Metastatic Breast Carcinoma in the Ovary (tissue), 3 donors: ENCODE measurements around the genes BET1, COL1A2 and PON1.

GRCh38 chr7:93944688-93945107 lies 23.2 kb downstream of the GNG11 start:
- PRO-cap, 3 experiments, result peak in 1 of 3 experiments; most common minus-strand start chr7:93944818 (in 1)

DNA sequence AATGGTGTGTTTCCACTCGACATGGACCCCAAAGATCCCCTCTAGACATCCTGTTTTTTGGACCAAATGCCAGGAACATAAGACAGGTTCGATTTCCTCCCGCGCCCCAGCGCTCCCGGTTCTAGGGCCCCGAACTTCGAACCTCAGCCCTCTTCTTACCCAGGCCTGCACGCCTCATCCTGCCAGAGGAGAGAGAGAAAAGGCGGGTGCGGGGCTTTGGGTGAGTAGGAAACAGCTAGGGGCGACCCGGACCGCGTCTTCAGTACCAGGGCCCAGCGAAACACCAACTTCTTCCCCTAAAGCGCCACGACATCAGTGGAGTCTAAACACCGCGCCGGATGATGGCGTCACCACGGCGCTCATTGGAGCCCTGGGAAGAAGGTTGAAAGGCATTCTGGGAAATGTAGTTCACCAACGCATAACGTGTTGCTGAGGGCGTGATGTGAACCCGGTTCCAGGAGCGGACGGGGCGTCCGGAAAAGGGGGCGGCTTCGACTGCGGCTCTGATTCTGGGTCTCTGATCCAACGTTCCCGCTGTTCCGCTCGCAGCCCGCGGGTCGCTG lies at the start of gene BET1:
Gene BET1, minus strand, starts transcription at position 317 of the 563 bp plus-strand sequence.
- PRO-cap, 3 experiments, result peak in 3 of 3 experiments; most common plus-strand start position 457 of the sequence (in 2); most common minus-strand start position 264 of the sequence (in 1)

DNA sequence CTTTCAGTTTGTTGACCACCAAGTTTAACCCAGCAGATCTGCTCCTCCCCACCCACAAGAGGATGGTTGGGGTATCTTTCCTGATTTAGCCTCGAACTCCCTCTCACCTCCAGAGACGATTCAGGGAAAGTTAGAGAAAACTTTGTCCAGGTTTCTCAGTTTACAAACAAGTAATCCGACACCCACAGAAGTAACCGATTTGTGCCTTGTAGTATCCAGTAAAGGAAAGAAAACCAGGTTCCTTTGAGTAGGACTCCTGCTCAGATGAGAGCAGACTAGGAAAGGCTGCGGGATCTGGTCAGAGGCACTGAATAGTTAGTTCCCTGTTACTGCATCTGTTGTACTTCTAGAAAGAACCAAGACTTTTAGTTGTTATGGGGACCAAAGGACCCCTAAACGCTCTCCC lies 450 bp upstream of the BET1 start:
- PRO-cap, 3 experiments, result no peak in any of the 3 experiments

DNA sequence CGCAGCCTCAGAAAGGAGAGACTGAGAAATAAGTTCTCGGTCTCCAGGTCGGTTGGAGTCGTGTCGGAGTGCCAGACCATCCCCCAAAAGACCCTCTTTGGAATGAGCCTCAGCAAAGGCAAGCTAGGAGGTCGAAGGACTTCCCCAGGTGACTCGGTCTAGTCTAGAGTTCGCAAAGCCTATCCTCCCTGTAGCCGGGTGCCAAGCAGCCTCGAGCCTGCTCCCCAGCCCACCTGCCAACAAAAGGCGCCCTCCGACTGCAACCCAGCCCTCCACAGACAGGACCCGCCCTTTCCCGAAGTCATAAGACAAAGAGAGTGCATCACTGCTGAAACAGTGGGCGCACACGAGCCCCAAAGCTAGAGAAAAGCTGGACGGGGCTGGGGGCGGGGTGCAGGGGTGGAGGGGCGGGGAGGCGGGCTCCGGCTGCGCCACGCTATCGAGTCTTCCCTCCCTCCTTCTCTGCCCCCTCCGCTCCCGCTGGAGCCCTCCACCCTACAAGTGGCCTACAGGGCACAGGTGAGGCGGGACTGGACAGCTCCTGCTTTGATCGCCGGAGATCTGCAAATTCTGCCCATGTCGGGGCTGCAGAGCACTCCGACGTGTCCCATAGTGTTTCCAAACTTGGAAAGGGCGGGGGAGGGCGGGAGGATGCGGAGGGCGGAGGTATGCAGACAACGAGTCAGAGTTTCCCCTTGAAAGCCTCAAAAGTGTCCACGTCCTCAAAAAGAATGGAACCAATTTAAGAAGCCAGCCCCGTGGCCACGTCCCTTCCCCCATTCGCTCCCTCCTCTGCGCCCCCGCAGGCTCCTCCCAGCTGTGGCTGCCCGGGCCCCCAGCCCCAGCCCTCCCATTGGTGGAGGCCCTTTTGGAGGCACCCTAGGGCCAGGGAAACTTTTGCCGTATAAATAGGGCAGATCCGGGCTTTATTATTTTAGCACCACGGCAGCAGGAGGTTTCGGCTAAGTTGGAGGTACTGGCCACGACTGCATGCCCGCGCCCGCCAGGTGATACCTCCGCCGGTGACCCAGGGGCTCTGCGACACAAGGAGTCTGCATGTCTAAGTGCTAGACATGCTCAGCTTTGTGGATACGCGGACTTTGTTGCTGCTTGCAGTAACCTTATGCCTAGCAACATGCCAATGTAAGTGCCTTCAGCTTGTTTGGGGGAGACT lies at the start of gene COL1A2:
Gene COL1A2, plus strand, starts transcription at position 937 of the 1,174 bp plus-strand sequence.
- PRO-cap, 3 experiments, result peak in 3 of 3 experiments; most common plus-strand start position 937 of the sequence (in 3); most common minus-strand start position 626 of the sequence (in 3)

DNA sequence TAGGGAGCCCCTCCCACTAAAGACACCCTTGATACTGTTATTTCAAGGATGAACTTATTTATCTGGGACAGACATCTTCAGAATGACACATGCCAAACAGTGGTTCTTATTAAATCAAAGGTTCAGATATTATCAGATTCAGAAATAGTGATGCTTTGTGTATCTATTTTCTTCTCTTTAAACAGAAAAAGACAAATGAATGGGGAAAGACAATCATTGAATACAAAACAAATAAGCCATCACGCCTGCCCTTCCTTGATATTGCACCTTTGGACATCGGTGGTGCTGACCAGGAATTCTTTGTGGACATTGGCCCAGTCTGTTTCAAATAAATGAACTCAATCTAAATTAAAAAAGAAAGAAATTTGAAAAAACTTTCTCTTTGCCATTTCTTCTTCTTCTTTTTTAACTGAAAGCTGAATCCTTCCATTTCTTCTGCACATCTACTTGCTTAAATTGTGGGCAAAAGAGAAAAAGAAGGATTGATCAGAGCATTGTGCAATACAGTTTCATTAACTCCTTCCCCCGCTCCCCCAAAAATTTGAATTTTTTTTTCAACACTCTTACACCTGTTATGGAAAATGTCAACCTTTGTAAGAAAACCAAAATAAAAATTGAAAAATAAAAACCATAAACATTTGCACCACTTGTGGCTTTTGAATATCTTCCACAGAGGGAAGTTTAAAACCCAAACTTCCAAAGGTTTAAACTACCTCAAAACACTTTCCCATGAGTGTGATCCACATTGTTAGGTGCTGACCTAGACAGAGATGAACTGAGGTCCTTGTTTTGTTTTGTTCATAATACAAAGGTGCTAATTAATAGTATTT lies 35.6 kb downstream of the COL1A2 start:
- PRO-cap, 3 experiments, result no peak in any of the 3 experiments

- PRO-cap, 3 experiments, result peak in 3 of 3 experiments; most common plus-strand start chr7:94510363 (in 2); most common minus-strand start chr7:94510211 (in 3)
Observed at GRCh38 chr7:94509950-94510410, 371 bp downstream of the CASD1 start.

- PRO-cap, 3 experiments, result no peak in any of the 3 experiments
Observed at GRCh38 chr7:95324260-95324963, at the start of gene PON1. Gene PON1 (minus strand): TSS chr7:95324532.

GRCh38 chr7:95440266-95440812 lies 5.5 kb upstream of the PON2 start:
- PRO-cap, 3 experiments, result no peak in any of the 3 experiments

DNA sequence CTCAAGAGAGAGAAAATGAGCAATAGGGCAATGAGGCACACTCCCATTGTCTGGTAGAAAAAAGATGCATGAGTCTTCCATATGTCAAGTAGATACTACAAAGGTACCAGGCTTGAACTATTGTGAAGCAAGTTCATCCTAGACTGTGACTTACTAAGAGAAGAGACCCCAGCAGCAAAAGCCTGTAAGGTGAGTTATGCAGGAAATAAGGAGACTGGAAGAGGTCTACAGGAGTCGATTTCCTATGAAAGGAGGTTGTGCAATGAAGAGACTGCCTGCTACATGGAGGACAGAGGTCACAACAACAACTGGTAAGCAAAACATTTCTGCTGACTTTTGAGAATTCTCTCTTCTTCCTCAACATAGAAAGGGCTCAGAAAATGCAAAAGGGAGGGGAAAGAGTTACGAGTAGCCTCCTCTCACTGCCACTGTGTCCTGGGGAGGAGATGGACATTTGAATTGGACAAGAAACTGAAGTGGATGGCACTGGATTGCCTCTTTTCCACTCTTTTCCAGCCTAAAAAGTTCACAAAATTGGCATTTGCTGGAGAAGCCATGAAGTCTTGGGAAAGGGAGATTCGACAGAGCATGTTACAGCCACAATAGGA lies 42.4 kb downstream of the PDK4 start:
- PRO-cap, 3 experiments, result no peak in any of the 3 experiments

DNA sequence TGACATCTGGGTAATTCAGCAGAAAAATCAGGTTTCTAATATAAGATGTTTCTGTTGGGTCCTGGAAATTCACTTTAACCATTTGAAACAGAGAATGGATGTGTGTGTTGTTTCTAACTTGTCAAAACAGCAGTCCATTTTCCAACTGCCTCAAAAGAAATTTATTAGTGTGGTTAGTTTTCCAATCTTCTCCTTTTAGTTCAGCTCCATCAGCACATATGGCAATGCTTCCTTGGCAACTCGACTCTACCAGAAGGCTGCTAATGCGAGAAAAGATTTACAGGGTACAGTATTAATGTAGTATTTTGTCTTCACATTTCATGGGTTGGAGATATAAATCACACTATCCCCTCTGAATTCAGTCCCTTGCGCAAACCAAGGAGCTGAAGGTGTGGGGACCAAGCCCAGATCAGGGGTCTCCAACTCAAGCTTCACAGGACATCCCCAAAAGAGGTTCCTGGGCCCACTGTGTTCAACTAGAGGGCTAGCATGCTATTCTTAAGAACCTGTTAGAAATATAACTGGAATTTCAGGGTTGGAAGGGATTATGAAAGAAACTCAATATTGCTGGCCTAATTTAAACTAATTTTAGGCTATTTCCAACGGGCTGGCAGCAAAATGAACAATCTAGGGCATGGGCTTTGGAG lies 145.5 kb downstream of the SLC25A13 start:
- PRO-cap, 3 experiments, result no peak in any of the 3 experiments

DNA sequence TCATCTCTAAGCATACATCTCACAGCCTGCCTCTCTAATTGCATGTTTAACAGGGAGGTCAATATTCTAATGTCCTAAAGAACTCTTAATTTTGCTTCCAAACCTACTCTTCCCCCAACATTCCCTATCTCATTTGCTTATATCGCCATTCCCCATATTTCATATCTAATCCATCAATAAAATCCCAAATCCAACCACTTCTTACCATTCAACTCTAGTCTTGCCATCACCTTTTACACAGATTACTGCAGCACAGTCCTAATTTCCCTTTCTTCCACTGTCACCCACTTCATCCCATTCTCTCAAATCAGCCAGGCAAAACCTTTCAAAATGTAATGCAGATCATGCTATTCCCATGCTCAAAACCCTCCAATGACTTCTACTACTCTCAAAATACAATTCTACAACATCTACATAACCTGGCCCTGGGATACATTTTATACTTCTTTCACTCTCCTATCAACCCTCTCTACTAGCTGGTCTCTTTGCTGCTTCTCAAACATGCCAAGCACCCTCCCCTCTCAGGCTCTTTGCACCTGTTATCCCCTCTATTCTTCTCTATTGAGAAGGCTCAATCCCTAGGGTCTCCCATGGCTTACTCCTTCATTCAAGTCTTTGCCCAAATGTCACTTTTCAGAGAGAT lies 61.2 kb downstream of the SLC25A13 start:
- PRO-cap, 3 experiments, result no peak in any of the 3 experiments

GRCh38 chr7:96548530-96549142 lies 161.0 kb downstream of the SEM1 start:
- PRO-cap, 3 experiments, result no peak in any of the 3 experiments

- PRO-cap, 3 experiments, result no peak in any of the 3 experiments
Observed at GRCh38 chr7:97011541-97012117, 6.3 kb downstream of the DLX6 start.

GRCh38 chr7:97022453-97023026 lies 2.1 kb downstream of the DLX5 start:
- PRO-cap, 3 experiments, result no peak in any of the 3 experiments

DNA sequence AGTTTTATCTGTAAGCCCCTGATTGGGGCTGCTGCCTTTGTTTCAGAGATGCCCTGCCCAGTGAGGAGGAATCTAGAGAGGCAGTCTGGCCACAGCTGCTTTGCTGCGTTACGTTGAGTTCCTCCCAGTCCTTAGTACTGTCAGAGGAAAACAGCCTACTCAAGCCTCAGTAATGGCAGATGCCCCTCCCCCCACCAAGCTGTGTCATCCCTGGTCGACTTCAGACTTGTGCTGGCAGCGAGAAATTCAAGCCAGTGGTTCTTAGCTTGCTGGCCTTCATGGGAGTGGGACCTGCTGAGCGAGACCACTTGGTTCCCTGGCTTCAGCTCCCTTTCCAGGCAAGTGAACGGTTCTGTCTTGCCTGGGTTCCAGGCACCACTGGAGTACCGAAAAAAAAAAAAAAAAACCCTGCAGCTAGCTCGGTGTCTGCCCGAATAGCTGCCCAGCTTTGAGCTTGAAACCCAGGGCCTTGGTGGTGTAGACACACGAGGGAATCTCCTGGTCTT lies 9.0 kb downstream of the SDHAF3 start:
- PRO-cap, 3 experiments, result no peak in any of the 3 experiments

DNA sequence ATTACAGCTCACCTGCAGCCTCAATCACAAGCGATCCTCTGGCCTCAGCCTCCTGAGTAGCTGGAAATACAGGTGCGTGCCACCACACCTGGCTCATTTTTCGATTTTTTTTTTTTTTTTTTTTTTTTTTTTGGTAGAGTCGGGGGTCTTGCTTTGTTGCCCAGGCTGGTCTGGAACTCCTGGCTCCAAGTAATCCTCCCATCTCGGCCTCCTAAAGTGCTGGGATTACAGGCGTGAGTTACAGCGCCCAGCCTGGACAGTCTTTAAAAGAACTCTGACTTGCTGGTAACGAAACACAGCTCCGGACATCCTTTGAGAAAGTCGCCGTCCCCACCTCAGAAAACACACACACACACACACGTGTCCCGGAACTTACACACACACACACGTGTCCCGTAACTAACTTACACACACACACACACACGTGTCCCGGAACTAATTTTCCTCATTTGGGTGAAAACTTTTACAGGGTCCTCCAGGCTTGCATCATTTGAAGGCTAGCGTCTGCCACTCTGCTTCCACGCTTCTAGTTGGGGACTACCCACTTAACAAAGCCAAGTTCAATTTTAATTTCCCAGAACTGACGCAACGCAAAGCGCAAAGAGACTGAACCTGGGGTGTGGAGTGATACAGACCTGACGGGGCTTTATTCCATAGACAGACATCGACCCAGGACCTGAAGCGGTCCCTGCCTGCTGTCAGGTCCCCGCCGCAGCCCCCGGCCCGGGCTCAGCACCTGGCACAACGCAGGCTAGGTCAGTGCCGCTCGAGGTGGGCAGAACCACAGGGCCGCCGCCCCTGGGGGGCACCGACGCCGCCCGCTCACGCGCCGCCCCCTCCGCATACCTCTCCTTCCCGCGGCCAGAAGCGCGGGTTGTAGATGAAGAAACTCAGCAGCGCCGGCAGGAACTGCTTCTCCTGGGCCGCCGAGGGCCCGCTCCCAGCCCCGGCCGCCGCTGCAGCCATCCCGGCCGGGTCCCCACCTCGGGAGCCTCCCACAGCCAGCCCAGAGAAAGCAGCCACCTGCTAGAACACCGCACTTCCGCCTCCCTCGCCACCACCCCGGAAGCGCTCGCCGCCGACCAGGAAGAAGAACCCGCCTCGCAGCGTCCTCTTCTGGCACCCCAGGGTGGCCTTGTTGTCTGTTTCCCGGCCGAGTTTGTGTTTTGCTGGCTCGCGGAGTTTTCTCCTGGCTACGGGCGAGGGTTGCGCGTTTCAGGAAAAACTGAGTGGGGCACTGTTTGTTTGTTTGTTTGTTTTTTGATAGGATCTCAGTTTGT lies 18.3 kb downstream of the OCM2 start:
- PRO-cap, 3 experiments, result peak in 3 of 3 experiments; most common plus-strand start position 1,075 of the sequence (in 3); most common minus-strand start position 1,044 of the sequence (in 2)

GRCh38 chr7:98106527-98106611 lies 293 bp upstream of the LMTK2 start:
- PRO-cap, 3 experiments, result no peak in any of the 3 experiments

DNA sequence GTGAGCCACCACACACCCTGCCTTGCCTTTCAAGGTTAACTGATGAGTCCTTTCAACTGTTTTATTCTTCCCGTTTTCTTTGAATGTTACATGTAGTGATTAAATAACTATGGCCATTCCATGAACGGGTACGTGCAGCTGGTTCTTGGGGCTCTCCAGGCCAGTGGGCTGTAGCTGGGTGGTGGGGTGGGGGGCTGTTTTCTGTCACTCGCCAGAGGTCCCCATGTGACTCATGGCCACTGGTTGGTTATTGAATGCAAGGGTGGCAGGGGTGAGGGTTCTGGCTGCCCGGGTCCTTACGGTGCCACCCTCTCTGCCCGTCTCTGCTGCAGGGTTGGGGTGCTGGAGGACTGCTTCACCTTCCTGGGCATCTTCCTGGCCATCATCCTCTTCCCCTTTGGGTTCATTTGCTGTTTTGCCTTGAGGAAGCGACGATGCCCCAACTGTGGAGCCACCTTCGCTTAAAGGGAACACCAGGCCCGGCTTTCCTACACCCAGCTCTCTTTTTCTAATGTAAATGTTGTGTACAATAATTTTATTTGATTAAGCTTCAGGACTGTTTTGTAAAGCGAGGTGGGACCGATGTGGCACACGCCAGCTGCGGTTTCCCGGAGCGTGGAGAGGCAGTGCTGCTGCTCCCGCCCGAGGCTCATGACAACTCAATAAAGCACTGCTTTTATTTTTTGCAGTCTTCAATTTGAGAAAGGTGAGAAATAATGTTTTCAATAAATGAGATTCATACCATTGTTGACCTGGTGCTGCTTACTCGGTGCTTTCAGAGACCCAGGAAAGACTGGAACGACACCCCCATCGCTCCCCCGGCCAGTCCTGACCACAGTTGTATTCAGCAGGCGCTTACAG lies 9.5 kb downstream of the BRI3 start:
- PRO-cap, 3 experiments, result no peak in any of the 3 experiments

DNA sequence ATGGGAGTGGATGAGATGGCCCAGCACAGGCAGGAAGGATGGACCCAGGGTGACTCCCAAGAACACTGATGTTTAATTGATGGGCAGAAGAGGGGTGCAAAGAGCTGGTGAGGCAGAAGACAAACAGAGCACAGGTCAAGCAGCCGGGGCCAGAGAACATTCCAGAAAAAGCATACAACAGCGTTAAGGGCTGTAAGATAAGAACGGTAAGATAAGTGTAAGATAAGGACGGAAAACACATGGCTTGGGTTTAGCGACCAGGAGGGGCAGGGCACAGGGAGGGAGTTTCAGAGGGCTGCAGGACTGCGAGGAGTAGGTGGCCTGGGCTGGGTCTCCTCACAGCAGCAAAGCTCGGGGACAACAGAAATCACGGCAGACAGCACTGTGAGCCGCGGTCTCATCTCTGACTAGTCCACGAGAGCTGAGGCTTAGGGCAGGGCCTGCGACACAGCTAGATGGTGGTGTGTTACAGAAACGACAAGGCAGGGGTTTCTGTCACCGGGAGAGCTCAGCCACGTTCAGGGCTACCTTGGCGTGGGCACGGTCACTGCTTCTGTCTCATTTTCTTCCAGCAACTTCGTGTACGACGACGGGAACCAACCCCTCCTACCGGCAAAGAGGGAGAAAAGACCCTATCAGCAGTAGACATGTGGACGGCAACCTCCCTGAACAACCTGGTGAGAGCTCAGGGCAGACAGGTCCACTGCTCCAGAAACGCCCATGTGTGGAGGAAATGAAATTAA lies 24.6 kb downstream of the BRI3 start:
- PRO-cap, 3 experiments, result no peak in any of the 3 experiments

DNA sequence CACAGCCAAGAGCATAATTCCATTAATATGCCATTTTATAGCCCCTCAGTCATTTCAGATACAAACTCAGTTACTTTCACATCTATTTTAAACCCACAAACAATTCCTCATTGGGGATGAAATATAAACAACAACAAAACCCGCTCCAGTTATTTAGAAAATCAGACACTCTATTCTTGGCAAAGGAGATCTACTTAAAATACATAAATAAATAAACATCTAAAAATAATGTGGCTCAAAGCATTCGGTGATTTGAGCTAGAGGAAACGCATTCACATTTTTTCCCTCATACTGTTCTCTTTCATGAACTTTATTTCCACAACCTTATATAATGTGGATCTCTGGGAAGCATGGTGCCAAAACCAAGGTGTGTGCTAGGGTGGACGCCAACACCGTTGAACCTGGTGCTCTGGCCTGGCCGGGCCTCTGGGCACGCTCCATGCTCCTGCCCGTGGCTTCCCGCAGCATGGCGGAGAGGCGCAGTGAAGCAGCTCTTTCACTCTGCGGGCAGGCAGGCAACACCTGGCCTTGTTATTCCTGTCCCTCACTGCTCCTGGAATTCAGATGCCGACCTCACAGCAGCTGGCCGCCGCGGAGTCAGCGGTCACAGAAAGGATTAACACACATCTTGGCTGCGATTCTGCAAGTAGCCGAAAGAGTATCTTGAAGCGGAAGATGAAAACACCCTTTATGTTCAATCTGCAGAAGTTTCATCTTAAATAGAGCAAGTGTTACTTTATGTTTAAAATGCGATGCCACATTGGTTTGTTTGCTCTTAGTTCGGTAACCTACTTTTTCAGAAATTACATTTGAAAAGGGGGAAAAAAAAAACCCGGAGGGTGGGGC lies 41.9 kb downstream of the BRI3 start:
- PRO-cap, 3 experiments, result no peak in any of the 3 experiments